Endothelial cell (in vitro differentiated cells): ENCODE results near the genes OSMR, CARD6 and GHR.

DNA sequence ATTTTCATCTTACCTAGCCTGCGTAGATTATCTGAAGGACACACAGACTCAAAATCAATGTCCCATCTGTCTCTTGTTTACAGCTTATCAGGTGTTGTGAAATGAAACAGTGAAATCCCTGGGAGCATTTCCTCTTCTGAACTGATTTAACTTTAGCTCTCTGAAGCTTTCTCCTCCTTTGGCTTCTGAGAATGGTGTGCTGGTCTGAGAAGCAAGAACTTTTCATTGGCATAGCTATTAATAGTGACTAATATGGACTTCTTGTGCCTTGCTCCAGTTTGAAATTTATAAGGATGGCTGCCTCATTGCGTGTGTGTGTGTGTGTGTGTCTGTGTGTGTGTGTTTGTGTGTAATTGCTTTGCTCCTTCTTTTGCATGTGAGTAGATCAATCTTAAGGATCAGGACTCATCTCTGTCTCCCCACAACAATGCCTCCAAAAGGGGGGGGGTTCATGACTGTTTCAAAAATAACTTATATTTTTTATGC lies 126.7 kb upstream of the OSMR start:
- PRO-cap = no peak

- PRO-cap = no peak
These were observed 38.1 kb upstream of the OSMR start for GRCh38 chr5:38807674-38808108.

DNA sequence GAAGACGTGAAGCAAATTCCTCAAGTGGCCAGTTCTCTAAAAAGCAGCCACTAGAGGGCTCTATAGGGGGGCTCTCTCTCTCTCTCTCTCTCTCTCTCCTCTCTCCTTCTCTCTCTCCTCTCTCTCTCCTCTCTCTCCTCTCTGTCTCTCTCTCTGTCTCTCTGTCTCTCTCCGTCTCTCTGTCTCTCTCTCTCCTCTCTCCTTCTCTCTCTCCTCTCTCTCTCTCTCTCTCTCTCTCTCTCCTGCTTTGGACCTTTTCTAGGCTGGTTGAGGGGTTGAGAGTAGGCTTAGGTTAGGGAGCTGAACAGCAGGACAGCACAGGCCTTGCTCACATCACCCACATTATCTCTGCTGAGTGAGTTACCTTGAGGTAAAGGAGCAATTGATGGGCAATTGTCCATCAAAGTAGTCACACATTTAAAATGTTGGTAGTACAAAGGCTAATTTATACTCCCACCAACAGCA lies 13.8 kb upstream of the OSMR start:
- PRO-cap = no peak

DNA sequence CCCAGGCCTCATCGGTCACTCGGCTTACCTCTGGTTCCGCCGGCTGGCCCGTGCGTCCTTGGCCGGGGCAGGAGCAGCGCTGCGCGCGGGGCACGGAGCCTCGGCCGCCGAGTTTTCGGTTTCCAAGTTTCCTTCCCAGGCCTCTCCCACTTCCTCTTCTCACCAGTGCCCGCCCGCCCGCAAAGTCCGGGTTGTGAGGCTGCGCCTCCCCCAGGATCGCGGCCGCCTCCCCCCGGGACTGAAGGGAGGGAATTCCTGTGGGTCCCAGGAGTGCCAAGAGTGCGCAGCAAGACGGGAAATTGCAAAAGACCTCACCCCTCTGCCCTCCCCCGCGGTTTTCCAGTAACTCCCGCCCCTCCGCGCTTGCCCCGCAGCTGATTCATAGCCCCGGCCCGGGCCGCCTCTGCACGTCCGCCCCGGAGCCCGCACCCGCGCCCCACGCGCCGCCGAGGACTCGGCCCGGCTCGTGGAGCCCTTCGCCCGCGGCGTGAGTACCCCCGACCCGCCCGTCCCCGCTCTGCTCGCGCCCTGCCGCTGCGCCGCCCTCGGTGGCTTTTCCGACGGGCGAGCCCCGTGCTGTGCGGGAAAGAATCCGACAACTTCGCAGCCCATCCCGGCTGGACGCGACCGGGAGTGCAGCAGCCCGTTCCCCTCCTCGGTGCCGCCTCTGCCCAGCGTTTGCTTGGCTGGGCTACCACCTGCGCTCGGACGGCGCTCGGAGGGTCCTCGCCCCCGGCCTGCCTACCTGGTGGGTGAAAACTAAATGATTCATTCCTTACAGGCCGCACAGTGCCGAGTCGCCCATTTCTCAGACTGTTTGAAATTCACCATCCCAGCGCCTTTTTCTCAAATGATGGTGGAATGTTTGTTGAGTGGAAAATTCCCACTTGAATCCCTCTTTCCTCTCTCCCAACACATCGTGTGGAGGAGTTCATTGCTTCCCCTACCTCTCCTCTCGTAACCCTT lies at the start of gene OSMR:
TSS of gene OSMR (plus strand) at position 373 of the 966 bp plus-strand sequence.
- PRO-cap = bidirectional peak, plus-strand start at position 162 of the sequence, minus-strand start at position 123 of the sequence; bidirectional peak, plus-strand start at position 611 of the sequence, minus-strand start at position 580 of the sequence

DNA sequence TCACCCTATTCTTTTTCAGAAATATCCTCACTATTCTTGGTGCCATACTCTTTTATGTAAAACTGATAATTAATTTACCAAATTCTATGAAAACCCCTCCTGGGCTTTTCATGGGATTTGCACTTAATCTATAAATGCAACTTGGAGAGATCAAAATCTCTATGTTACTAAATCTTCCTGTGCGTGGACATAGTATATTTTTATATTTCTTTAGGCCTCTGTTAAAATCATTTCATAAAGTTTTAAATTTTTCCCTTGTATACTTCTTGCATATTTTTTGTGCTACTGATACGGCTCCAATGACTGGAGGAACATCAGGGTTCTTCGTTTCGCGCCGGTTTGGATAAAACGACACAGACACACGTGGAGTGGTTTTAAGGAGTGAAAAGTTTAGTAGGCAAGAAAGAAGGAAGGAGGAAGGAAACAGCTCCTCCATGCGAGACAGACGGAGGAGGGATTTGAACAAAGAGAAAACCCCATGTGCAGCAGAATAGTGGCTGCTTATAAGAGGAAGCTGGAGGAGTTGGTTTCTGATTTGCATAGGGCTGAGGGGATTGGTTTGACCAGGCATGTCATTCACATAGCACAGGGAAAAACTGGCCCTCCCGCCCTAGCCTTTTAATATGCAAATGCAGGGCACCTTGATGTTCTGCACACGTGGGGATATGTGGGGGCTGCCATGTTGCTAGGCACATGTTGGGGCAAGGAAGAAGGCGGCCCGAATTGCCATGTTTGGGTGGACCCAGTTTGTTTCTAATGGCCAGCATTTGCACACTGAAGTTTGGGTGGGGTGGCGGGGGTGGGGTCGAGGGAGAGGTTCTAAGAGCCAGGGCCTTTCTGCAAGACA lies 42.0 kb downstream of the OSMR start:
- PRO-cap = no peak

DNA sequence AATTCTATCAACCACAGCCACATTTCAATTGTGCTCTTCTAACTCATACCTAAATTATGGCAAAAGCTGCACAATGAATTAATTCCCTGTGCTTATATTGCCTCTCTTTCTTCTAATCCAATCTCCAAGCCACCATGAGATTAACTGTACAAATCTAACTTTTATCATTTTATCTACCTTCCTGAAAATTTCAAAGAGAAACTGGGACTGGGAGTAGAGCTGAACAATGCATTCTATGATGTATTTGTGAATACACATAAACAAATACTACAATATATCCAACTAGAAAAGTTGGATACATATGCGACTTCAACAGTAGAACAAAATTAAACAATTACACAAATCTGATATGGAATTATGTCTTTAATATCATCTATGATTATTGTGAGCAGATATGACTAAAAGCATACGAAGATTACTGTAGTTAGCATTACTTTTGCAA lies 42.7 kb downstream of the RICTOR start:
- PRO-cap = no peak

GRCh38 chr5:39177607-39178130 lies 41.7 kb downstream of the FYB1 start:
- PRO-cap = no peak

DNA sequence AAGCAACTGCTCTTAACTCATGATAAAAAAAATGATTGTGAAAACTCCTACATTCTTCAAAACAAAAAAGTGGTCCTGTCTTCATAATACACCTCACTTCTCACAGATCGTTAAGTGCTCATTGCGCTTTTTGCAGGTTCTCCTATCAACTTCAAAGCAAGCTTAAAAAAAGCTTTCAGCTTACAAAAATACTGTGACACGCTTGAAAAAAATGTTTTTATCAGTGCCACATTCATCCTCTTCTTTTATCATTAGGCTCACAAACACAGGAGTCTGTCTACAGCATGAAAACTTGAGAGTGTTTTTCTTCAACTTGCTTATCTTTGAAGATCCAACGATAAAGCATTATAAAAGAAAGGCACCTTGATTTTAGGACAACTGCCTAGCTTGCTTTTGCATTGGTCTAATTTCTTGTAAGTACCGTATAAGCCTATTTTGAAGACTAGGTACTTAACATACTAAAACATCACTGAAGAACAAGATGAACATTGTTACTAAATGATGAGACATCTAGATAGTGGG lies 32.3 kb downstream of the FYB1 start:
- PRO-cap = no peak

GRCh38 chr5:39199784-39200722 lies 19.3 kb downstream of the FYB1 start:
- PRO-cap = no peak

- PRO-cap = no peak
These were observed 295.6 kb upstream of the PTGER4 start for GRCh38 chr5:40383947-40384703.

DNA sequence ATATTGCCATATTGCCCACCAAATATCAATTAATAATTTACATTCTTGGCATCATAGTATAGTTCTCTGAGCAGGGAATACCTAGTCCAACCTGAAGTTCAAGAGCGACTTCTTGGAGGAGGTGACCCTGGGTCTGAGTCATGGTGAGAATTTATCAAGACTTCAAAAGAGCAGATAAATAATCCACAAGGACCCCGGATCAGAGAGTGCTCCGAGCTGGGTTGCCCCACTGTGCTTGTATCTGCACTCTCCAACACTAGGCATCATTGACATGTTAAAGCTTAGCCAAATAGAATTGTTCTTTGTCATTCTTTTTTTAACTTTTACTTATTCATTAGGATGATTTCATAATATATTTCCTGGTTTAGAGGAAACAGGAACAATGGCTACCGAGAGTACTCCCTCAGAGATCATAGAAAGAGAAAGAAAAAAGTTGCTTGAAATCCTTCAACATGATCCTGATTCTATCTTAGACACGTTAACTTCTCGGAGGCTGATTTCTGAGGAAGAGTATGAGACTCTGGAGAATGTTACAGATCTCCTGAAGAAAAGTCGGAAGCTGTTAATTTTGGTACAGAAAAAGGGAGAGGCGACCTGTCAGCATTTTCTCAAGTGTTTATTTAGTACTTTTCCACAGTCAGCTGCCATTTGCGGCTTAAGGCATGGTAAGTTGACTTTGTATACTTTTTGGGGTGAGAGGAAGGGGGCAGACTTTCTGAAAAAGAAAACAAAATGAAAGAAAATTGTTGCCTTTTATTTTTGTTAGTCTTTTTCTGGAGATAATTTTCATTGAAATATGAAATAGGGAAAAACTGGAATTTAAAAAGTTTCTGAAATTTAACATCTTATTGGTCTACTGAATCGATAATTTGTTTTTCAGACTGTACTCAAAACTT lies at the start of gene CARD6:
TSS of gene CARD6 (plus strand) at position 367 of the 896 bp plus-strand sequence.
- PRO-cap = unidirectional peak, plus-strand start at position 165 of the sequence; unidirectional peak, plus-strand start at position 367 of the sequence; unidirectional peak, minus-strand start at position 622 of the sequence

- PRO-cap = no peak
These were observed 99.4 kb upstream of the C6 start for GRCh38 chr5:41312507-41313344.

- PRO-cap = no peak
These were observed 91.8 kb downstream of the PLCXD3 start for GRCh38 chr5:41418518-41419163.

GRCh38 chr5:41425931-41426200 lies 84.5 kb downstream of the PLCXD3 start:
- PRO-cap = no peak

DNA sequence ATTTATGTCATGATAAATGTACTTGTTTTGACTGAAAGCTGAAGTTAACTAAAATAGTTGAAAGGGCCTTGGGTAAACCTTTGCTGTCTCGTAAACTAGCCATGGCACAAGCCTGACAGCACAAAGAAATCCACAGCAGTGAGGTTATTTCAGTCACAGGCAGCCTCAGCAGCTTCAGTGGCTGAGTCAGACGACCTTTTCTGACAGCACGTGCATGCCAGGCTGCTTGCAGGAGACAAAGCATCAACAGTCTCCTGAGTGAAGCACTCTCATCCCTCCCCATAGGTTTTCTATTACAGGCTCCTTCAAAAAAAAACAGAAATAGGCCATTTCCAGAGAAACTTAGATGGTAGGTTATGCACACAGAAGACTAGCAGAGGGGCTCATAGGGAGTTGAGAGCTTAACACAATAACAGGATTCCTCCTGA lies 34.6 kb downstream of the OXCT1 start:
- PRO-cap = no peak

DNA sequence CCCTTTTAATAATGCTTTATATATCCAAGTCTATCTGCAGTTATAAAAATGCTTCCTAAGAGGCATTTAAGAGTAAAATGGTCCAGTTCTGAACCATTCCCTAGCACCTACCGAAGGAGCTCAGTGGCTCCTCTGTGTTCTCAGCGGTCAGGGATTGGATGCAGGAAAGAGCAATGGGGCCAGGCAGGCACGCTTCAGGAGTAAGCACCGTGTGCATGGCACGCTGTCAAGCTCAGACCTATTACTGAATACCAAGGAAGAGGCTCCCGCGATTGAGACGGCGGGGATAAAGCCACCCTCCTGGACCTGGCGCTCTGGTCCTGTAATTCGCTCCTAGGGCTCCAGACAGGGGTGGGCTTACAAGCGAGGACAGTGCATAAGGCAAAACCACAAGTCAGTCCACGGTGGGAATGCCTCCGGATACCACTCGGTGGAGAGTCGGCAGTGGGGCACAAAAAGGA lies 1.1 kb downstream of the OXCT1 start:
- PRO-cap = unidirectional peak, plus-strand start at position 397 of the sequence

GRCh38 chr5:42423152-42423999 lies at the start of gene GHR:
GHR (plus strand) TSS chr5:42423439.
- PRO-cap = no peak

- PRO-cap = no peak
These were observed 127.4 kb downstream of the GHR start for GRCh38 chr5:42550486-42551234.

GRCh38 chr5:42552616-42553164 lies 129.5 kb downstream of the GHR start:
- PRO-cap = no peak

DNA sequence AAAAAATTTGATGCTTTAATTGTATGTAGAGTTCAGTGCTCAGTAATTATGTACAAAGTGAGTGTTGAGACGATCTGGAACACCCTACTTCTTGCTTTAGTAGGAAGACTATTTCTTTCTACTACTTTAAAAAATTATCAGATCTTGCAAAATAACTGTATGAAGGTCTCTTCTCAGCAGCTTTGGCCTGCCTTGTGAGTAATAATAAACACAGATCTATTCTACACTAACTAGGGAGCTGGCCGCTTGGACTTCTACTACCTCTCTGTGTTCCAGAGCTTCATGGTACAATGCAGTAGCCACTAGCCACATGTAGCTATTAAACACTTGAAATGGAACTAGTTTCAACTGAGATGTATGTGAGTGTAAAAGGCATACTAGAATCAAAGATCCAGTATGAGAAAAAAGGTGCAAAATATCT lies 131.1 kb downstream of the GHR start:
- PRO-cap = no peak